ENCODE measurements around a stretch of chr4.

DNA sequence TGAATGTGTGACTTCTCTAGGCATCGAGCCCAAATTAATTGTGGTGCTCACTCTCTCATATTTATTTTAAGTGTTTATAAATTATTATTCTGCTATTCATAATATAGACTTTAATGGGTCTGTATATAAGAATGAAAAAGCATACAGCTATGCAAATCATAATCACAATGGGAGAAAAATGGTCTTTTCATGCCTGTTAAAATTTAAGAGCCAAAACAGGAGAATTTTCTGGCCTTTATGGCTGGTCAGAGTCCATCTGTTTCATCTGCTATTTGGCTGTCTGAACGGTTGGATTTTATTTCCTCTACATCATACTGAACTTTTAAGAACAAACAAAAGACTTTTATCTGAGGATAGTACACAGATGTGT, 18.1 kb upstream of the WWC2 start:
- PRO-cap, result no peak
- CAGE, long polyA plus RNA, result no peak

- PRO-cap, result no peak
- CAGE, long polyA plus RNA, result no peak
These were observed 19.7 kb downstream of the WWC2 start for GRCh38 chr4:183118591-183119331.

DNA sequence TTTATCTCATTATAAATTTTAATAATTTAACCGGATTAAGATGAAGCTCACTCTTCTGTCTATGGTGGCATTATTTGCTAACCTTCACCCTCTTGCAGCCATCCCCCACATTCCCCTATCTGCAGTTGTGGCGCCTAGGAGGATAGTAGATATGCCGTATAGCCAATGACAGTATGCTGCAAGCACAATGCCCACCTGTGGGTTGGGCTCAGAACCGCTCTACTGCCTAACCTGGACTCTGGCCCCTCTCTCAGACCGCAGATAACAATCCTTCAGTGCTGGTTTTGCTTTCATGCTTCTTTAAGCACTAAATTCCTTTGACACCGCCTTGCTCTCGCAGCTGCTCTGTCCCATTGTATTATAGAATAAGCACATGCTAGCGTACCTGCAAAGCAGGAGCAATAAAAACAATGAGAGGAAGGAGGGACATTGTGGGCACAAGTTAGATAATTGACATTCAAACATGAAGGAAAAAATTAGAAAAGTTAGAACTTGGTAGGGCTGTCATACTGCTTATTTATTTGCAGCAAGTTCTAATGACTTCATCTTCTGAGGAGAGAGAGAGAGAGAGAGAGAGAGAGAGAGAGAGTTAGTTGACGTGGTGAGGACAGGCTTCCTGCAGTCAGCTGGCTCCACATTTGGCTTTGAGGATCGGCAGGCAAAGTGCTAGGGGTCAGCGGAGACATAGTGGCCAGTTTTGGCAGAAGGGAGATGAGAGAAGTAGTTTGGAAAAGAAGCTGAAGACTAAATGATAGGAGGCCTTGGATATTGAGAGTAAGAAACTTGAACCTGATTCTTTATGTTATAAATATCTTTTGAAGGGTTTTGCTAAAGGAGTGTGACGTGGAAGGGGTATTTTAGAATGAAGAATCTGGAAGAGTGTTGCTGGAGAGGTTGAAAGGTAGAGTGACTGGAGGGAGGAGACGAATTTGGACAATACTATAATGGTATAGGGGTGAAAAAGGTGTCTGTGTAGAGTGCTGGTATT, 55.9 kb downstream of the WWC2 start:
- PRO-cap, result no peak
- CAGE, long polyA plus RNA, result no peak

DNA sequence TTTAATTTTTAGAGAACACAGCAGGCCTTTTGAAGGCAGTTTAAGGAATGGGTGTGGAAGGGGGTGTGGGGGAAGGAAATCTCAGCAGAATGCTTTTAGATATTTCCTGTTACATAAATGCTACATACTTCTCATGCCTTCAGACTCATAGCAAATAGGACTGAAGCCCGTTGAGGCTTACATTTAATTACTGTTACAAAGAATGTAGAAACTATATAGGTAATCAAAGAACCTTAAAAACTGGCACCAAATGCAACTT, 66.4 kb downstream of the WWC2 start:
- PRO-cap, result no peak
- CAGE, long polyA plus RNA, result no peak

GRCh38 chr4:183248549-183249118, 71.4 kb downstream of the CLDN22 start:
- PRO-cap, result no peak
- CAGE, long polyA plus RNA, result no peak

GRCh38 chr4:183289243-183289773, 30.8 kb downstream of the CLDN22 start:
- PRO-cap, result no peak
- CAGE, long polyA plus RNA, result no peak

GRCh38 chr4:183409950-183410412, 34.5 kb upstream of the CDKN2AIP start:
- PRO-cap, result unidirectional peak, minus-strand start at chr4:183410086
- CAGE, long polyA plus RNA, result no peak

- PRO-cap, result no peak
- CAGE, long polyA plus RNA, result no peak
These were observed 33.3 kb upstream of the CDKN2AIP start for GRCh38 chr4:183410991-183411671.

GRCh38 chr4:183443595-183444244, 716 bp upstream of the CDKN2AIP start:
- PRO-cap, result unidirectional peak, plus-strand start at chr4:183443974; bidirectional peak, plus-strand start at chr4:183444080, minus-strand start at chr4:183443999
- CAGE, long polyA plus RNA, result no peak

DNA sequence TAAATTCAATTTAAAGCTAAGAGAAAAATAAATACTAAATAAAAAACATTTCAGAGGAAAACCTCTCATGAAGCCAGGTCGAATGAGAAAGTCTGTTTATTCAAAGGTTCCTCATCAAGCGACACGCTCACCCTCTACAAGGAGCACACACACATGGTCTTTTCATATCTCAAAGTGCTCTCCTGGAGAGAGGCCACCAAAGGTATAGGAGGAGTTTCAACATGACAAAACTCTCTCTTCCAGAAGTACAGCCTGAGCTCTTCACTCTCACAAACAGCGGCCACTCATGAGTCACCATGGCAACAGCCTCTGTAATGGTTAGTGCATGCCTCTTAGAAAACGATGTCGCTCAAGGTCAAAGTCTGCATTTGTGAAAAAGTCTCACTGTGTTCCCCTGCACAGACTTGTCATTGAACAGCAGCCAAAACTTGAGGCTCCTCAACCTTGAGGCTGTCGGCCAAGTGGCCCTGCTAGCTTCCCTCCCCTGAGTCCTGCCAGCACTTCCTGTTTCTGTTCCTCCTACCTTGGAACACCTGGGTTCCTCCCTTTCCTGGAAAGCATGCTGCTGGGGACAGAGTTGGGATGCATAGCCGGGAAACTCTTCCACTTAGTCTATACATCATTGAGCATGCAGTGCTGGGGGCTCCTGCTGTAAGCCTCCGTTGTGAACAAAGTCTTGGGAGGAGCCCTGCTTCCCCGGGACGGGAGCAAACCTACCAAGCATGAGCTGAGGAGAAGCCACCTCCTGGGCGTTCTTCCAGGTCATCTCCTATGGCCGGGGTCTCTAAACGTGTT, 66.5 kb downstream of the ING2 start:
- PRO-cap, result no peak
- CAGE, long polyA plus RNA, result no peak

DNA sequence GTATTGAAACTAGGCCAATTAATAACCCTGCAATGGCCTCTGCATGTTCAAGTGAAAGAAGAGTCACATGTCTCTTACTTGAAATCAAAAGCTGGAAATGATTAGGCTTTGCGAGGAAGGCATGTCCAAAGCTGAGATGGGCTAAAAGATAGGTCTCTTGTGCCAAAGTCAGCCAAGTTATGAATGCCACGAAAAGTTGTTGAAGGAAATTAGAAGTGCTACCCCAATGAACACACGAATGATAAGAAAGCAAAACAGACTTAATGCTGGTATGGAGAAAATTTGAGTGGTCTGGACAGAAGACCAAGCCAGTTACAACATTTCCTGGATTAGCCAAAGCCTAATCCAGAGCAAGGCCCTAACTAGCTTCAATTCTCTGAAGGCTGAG, 5.9 kb upstream of the STOX2 start:
- PRO-cap, result no peak
- CAGE, long polyA plus RNA, result no peak

DNA sequence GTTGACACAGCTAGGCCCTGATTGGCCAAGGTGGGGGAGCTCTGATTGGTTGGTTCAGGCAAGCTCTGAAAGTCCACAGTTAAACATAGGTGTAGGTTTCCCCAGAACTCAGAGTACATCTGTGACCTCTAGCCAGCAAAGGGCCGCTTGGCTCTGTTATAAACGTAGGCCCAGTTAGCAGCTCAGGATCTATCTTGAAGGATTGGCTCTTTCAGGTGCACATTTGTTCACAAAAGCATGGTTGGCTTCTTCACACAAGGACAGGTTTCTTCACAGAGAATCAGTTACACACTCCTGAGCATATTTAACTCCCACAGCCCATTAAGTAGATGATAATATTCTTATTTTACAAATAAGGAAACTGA, 63.1 kb upstream of the ENPP6 start:
- PRO-cap, result unidirectional peak, plus-strand start at position 111 of the sequence
- CAGE, long polyA plus RNA, result no peak

GRCh38 chr4:184328043-184328694, 110.5 kb upstream of the ENPP6 start:
- PRO-cap, result bidirectional peak, plus-strand start at chr4:184328433, minus-strand start at chr4:184328243
- CAGE, long polyA plus RNA, result no peak

- PRO-cap, result bidirectional peak, plus-strand start at chr4:184343600, minus-strand start at chr4:184343496; bidirectional peak, plus-strand start at chr4:184343825, minus-strand start at chr4:184343820
- CAGE, long polyA plus RNA, result no peak
These were observed 125.9 kb upstream of the ENPP6 start for GRCh38 chr4:184343239-184344335.

GRCh38 chr4:184448647-184449608, 25.4 kb downstream of the IRF2 start:
- PRO-cap, result no peak
- CAGE, long polyA plus RNA, result no peak

DNA sequence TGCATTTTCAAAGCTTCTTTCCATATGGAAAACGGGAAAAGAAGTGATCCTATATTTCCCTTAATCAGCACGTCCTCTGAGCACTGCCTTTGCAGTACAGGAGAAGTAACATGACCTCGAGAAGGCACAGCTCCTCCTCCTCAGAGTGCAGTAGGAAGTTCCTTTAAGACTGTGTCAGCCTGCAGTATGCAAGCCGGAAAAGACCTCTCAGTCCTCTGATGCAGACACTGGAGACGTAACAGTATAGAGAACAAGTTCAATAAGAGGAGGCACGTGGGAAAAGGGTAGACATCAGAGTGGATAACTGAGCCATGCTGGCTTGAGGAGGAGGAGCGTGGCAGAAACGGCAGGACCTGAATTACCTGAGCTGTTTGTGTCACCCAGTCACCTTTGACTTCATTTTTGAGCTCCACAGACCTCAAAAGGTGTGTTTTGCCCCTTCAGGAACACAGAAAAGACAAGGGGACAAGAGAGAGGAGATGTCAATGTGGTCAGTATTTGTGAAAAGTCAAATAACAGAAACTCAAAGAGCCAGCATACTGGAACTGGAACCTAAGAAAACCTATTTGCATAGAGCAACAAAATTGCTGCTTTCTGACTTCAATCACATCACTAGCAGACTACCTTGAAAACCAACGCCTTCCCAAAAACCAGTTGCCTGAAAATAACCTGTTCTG, 20.8 kb downstream of the IRF2 start:
- PRO-cap, result no peak
- CAGE, long polyA plus RNA, result no peak

- PRO-cap, result no peak
- CAGE, long polyA plus RNA, result no peak
These were observed 892 bp downstream of the IRF2 start for GRCh38 chr4:184473402-184473913.

- PRO-cap, result no peak
- CAGE, long polyA plus RNA, result no peak
These were observed 2.2 kb upstream of the IRF2 start for GRCh38 chr4:184476316-184477107.

DNA sequence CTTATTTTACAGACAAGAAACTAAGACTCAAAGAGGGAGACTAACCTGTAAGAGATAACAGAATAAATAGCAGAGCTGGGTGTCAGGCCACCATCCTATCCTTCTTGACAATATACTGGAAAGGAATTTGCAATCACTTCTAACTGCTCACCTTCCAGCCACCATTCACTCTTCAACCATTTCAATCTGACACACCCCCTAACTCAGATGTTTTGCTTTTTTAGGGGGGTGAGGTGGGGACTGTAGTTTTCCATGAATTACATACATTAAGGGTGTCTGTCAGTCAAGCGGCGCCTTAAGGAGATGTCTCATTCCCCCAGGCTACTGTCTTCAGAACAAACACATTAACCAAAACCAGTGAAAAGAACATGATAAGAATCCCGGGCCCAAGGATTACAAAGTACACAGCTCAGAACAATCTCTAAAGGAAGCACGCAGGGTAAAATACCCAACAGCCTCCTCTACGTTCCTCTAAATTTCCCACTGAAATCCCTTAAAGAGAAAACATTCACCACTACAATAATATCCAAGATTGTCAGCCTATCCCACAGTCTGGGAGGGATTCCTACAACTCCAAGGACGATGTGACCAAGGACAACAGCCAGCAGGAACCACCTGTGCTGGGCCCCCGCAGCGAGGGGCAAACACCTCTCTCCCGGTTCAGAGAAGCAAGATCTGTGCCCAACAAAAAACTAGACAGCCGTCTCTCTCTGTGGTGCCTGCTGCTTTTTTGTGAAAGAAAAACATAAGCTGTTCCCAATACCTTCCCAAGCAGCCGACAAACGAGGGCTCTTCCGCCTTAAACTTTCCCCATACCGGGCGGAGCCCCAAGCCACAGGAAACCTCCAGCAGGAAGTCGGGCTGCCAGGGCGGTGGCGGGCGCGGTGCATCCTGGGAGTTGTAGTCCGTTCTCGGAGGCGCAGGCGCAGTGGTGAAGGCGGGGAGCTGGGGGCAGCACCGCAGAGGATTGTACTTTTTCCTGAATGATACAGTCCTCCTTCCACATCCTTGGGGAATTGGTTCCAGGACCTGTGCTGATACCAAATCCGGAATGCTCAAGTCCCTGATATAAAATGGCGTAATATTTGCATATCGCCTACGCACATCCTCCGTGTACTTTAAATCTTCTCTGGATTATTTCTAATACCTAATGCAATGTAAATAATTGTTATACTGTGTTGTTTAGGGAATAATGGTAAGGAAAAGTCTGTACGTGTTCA, 62.8 kb upstream of the IRF2 start:
- PRO-cap, result bidirectional peak, plus-strand start at position 1,150 of the sequence, minus-strand start at position 780 of the sequence
- CAGE, long polyA plus RNA, result no peak

DNA sequence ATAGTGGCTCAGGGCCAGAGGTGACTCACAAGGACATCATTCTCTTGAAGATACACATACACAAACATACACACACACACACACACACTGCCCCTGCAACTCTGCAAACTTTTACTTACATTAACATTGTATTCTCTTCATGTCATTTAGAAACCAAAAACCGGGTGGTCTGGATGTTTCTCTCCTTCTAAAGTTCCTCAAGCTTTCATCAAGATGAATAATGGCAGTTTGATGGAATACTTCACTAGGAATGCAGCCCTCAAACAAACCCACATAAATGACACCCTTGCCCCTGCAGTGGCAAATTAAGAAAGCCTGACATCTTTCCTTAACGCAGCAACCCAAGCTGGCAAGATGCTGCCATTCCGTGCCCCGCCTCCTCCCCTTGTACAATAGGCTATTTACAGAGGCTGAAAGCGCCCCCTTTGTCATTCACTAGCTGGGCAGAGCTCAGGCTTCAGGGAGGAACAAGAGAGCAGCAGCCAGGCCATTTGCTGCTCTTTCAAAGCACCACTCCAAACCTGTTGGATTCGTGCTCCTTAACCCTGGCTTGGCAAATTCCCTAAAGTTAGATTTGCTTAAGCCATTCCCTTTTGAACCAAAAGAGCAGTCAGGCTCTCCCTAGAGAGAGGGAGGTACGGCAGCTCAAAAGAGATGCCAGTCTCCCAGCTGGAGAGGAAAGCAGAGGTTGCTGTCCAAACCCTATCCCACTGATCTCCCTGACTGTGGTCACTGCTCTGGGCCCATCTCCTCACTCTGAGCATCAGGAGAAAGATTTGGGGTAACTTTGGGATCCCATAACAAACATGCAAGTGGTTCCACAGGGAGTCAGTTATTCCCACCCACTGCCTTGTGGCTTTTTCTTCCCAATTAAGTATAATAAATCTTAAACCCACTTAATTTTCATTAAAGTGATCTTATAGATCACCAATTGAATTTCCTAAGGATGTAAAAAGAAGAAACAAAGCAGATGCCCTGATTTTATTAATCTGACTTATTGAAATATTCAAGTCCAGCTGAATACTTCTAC, 17.3 kb downstream of the ACSL1 start:
- PRO-cap, result no peak
- CAGE, long polyA plus RNA, result no peak